Spinal cord (tissue), 3 donors: Measurements from ENCODE around the genes BET1L, IFITM1, ANO9 and PNPLA2.

DNA sequence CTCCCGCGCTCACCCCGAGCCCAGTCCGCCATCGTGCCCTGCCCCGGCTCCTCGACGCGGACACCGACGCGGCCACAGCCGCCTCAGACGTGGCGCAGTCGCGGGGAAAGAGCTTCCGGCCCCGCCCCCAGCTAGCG is at the start of gene BET1L:
Gene BET1L (minus strand): TSS at position 110 of the 137 bp plus-strand sequence.
- PRO-cap, result bidirectional peak, plus-strand start outside the sequence, minus-strand start at position 89 of the sequence
- RAMPAGE, long total RNA, result no peak

GRCh38 chr11:268711-269103 is 9.5 kb upstream of the NLRP6 start:
- PRO-cap, result no peak
- RAMPAGE, long total RNA, result no peak

DNA sequence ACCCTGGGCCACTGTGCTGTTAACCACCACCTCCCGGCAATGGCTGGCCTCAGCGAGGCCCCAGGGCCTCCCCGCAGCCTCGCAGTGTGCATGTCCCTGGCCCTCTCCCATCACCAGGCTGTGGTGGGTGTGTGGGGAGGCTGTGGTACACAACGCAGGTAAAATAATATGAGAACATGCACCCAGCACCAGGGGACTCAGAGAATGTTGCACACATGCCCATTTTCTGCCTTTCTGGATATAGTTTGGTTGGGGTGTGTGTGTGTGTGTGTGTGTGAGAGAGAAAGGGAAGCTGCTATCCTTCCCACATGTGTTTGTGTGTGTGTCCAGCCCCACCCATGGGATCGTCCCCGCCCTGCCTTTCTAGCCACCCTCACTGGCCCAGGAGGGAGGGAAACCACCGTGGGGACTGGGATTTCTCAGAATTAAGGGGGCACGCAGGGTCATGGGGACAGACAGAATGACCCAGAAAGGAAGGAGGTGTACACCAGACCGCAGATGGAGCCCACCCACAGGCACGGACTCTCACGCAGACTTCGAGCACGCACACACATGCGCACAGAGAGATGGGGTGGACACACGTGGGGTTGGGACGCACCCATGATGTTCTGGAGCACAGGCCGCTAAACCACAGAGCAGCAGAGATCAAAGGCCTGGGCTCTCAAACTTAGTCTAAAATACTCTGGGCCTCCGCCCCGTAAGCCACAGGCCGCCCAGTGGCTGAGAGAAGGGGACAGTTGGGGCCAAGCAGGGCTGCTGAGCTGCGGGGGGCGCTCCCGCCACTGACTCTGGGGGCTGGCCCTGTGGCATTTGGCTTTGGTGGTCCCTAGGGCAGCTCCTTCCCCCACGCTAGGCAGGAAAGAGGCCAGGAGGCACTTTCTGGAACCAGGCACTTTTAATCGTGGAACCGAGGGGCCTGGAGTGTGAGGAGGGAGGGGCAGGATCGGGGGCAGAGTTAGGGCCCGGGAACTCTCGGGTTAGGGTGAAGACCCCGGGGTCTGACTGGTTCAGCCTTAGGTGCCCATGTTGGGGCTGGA is 1.7 kb downstream of the IFITM5 start:
- PRO-cap, result no peak
- RAMPAGE, long total RNA, result no peak

DNA sequence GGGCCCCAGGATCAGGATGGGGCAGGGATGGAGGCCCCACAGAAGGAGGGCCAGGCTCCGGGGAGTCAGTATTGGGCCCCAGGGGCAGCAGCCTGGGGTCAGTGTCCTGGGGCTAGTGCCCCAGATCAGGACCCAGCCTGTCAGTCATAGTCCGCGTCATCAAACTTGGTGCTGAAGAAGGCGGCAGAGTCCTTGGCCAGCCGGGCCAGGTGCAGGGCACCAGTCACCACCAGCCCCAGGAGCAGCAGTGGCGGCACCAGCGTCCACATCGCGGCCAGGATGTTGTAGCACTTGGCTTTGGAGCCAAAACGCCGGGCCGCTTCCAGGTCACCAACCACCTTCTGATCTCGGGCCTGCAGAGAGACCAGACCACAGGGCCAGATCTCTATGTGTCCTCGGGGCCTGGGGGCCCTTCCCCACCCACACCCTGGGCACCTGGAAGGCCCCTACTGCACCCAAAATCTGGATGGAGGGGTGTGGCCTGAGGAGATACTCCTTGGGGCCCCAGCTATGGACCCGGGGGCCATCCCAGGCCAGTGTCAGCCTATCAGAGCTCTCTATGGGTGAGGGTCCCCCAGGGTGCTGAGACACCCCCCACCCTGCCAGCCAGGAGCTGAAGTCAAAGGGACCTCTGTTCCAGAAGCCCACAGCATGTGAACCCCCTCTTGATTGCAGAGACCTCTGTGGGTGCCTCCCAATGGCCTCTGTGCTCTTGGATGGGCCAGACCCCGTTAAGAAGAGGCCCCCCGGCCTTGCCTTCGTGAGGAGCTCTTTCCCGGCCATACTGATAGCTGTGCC is 766 bp downstream of the IFITM5 start:
- PRO-cap, result no peak
- RAMPAGE, long total RNA, result no peak

DNA sequence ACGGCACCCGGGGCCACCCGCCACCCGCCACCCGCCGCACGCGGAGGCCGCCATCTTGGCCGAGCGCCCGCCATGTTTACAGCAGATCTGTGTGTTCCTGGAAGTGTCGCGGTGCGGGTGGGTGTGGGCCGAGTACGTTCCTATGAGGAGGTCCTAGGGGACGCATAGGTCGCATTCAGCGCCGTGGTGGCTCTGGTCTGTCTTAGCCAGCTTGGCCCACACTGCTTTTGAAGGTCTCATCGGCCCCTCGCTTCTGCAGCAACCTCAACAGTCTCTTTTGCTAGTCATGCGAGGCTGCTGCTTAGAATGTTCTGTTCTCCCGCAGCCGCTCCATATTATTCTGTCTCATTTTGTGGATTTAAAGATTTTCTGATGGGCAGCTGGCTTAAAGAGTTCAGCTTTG is 3.3 kb upstream of the IFITM2 start:
- PRO-cap, result no peak
- RAMPAGE, long total RNA, result no peak

DNA sequence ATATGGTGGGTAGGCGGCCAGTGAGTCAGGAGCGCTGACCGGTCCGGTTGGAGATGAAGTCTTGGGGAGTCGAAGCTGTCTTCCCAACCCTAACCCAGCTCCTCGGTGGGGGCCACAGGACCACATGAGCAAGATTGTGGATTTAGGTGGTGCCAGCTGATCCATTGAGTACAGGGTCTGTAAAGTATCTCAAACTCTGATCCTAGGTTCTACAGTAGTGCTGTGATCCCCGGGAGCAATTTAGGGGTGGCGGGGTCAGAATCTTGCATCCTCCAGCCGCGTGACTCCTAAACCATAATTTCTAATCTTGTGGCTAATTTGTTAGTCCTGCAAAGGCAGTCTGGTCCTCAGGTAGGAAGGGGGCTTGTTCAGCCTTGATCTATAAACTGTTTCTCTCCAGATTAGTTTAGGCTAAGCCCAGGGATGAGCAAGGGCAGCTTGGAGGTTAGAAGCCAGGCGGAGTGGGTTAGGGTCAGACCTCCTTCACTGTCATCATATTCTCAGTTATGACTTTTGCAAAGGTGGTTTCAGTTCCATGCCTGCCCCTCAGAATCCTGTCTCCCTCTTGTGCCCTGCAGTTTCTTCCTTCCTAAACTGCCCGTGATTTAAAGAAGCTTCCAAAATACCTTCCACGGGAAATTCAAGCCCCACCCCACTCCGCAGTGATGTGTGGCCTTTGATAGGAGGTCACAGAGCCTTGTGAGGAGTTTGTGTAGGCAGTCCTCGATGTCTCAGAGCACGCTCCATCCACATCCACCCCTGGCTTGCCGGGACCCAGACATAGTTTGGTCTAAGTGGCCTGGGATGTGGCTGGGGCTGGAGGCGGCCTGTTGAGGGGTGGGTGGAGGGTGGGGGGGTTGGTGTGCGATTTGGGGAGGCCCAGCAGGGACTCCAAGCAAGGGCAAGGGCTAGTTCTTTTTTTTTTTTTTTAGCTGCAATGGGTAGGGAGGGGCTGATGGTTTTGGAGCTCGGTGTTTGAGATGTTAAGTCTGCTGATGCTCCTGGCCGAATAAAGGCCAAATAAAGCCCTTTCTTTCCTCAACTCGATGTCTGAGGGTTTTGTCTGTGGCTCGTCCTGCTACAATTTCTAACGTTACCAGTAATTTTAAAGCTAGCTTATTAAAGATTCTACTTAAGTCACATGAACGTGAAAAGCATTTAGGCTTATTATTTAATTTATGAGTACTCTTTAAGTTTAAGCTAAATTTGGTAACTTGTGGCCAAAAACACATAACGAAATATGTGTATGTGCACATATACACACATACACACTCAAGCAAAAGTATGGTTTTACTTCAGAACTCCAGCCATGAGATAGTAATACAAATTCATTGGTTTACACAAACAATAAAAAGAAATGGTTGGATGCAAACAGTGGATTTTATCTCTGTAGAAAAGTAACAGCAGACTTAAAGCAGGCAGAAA is 1.6 kb upstream of the IFITM1 start:
- PRO-cap, result no peak
- RAMPAGE, long total RNA, result no peak

DNA sequence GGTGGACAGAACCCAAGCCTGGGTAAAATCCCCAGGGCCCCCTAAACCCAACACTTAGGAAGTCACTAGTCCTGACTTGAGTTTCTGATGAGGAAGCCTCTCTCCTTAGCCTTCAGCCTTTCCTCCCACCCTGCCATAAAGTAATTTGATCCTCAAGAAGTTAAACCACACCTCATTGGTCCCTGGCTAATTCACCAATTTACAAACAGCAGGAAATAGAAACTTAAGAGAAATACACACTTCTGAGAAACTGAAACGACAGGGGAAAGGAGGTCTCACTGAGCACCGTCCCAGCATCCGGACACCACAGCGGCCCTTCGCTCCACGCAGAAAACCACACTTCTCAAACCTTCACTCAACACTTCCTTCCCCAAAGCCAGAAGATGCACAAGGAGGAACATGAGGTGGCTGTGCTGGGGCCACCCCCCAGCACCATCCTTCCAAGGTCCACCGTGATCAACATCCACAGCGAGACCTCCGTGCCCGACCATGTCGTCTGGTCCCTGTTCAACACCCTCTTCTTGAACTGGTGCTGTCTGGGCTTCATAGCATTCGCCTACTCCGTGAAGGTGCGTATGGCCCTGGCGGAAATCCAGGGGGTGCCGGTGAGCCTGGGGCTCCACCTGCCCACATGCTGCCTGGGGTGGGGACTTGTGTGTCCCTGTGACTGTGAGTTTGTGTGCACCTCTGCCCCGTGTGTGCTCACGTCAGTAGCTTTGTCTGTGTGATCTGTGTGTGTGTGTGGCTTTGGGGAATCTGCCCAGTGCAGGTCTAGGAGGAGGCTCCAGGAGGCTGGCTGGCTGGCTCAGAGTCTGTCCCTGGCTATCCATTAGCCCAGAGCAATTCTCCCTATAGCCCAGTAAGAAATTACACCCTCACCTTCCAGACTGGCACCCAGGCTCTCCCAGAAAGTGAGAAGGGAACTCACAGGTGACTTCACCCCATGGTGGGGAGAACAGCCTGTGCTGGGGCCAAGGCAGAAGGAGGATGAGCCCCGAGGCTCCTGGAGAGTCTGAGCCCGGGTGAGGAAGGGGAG is at the start of gene IFITM1:
Gene IFITM1 (plus strand): TSS at position 253 of the 1,036 bp plus-strand sequence.
- PRO-cap, result unidirectional peak, plus-strand start at position 253 of the sequence
- RAMPAGE, long total RNA, result start-site peak on the plus strand centred at position 298 of the sequence, 122 bp wide, 1,819 and 1,225 reads in 2 replicates

GRCh38 chr11:409600-410441 is 5.0 kb downstream of the SIGIRR start:
- PRO-cap, result no peak
- RAMPAGE, long total RNA, result no peak

GRCh38 chr11:414404-414880 is 357 bp downstream of the SIGIRR start:
- PRO-cap, result no peak
- RAMPAGE, long total RNA, result no peak

GRCh38 chr11:441817-442524 is at the start of gene ANO9:
TSS of gene ANO9 (minus strand) at chr11:442011.
- PRO-cap, result no peak
- RAMPAGE, long total RNA, result no peak

- PRO-cap, result no peak
- RAMPAGE, long total RNA, result no peak
Observed at GRCh38 chr11:514597-515011, 7.6 kb upstream of the RNH1 start.

DNA sequence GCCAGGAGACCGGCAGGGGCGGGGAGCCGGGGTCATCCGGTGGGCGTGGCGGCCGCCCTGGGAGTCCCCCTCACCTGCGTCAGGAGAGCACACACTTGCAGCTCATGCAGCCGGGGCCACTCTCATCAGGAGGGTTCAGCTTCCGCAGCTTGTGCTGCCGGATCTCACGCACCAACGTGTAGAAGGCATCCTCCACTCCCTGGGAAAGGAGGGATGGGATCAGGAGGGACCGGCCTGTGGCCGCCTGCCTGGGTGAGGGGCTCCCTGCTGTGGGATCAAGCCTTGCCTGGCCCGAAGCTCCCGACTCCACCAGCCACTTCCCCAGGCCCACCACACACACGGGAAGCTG is 2.8 kb downstream of the HRAS start:
- PRO-cap, result no peak
- RAMPAGE, long total RNA, result no peak

DNA sequence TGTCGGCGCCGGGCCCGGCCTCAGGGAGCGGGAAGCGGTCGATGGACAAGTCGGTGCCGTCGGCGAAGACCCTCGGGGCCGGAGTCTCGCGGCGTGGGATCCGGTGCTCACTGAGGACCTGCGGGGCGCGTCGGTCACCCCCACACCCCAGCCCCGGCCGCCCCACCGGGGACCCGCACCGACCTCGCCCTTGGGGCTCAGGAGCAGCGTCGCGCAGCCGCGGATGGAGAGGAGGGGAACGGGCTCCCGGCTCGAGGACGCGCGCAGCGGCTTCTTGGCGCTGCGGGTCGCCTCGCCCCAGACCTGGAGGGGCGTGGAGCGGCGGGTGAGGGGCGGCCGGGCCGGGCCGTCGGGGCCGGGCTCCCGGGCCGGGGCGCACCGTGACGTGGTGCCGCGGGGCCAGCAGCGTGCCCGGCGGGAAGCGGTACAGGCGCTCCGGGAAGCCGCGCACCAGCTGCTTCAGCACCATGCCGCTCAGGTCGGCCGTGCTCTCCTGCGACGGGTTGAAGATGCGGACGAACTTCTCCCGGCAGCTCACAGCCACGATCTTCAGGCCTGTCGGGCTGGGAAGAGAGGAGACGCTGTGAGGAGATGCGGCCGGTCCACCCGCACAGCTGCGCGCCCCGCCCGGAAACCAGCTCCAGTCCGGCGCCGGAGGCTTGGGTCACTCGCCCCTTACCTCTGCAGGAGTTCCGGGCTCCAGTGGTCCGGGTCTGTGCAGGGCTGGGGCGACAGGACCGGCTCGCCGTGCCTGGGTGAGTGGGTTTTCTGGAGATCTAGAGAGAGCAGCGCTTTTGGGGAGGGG is 4.5 kb downstream of the LMNTD2 start:
- PRO-cap, result no peak
- RAMPAGE, long total RNA, result no peak

DNA sequence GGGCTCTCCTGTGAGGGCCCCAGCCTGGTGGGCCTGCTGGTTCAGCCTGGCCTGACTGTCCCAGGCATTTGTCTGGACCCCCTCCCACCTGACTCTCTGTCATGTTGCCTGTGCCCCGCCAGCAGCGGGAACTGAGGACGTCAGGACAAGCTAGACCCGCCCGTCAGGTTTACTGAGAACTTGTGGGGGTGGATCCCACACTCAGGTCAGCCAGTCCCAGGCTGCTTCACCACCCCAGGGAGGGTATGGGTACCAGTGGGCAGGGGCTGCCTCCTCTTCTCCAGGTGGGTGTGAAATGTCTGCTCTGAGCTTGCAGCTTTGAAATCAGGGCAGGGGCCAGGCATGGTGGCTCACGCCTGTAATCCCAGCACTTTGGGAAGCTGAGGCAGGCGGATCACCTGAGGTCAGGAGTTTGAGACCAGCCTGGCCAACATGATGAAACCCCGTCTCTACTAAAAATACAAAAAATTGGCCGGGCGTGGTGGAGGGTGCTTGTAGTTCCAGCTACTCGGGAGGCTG is 3.5 kb downstream of the RASSF7 start:
- PRO-cap, result no peak
- RAMPAGE, long total RNA, result no peak

DNA sequence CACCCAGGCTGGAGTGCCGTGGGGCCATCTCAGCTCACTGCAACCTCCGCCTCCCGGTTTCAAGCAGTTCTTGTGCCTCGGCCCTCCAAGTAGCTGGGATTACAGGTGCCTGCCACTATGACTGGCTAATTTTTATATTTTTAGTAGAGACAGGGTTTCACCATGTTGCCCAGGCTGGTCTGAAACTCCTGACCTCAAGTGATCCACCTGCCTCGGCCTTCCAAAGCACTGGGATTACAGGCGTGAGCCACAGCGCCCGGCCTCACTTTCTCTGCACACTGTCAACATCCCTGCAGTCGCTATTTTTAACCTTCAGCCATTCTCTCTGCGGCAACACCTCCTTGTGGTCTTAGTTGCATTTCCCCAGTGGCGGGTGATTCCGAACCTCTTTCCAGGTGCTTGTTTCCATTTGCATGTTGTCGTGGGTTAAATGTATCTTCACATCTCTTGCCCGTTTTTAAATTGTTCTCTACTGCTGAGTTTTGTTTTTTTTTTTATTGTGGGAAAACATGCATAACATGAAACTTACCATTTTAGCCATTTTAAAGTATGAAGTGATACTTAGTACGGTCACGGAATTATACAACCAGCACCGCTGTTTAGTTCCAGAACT is 2.2 kb upstream of the SCT start:
- PRO-cap, result no peak
- RAMPAGE, long total RNA, result no peak

DNA sequence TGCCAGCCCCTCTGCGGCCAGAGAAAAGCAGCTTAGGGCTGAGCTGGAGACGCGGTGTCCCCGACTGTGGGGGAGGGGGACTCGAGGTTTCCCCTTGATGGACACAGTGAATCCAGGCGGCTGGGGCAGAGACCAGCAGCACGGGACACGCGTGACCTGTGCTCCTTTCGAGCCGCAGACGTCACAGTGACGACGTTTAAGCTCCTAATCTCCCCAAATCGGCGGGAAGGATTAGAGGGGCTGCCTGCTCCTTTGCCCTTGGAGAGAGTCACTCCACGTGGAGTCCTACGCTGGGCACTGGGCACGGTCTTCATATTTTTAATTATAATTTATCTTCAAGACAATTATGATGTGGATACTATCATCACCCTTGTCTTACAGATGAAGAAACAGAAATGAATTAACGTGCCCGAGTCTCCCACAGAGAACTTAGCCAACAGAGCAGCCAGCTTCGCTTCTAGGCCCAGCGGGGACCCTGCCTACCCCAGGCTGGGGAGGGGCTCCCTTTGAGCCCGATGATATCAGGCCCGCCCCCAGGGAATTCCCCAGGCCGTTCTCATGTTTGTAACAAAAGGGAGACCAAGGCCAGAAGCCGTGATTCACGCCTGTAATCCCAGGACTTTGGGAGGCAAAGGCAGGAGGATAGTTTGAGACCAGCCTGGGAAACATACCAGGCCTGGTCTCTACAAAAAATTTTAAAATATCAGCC is 1.3 kb downstream of the DRD4 start:
- PRO-cap, result no peak
- RAMPAGE, long total RNA, result no peak

- PRO-cap, result no peak
- RAMPAGE, long total RNA, result no peak
Observed at GRCh38 chr11:688062-688850, 6.8 kb downstream of the DEAF1 start.

DNA sequence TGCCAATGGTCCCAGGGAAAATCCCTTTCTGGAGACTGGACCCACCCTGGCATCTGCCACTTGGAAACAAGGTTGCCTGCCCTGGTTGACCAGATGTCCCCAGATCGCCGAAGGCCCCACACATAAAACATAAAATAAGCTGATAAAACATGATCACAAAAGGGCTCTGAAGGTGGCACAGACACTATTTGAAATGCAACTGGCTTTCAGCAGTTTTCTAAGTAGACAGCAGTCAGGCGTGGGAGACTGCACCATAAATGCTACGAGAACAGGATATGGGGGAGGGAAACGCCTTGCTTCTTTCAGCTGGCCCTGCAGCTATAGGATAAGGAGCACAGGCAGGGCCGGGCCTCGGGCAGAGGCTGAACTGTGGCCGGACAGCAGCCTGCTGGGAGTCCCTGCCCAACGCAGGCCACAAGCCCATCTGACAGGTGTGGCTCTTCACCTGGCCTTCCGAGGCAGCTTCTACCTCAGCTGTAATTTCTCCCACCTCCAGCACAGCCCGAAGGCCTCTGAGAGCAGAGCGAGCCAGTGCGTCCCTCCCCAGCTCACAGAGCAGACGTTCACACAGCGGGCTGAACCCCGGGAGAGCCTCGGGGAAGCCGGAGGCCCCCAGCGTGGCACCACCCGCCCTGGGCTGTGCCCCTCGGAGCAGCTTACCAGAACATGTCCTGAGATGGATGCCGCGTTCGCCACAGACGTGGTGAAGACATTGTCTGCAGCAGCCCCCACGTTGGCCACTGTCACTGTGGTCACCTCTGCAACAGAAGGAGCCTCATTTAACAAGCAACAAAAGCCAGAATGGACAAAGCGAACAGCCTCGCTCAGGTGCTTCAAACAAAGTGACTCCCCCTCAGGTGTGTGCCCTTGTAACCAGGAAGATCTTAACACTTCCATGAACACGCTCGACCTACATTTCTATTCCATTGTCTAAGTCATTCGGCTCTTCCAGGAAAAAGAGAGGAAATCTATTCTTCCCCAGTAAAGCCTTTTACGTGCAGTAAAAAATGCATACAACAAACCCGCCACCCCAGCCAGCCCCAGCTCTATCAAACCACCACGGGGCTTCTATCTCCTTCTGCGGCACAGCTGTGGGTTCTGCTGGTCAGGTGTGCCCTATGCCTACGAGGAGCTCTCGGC is 3.8 kb downstream of the DEAF1 start:
- PRO-cap, result no peak
- RAMPAGE, long total RNA, result no peak

GRCh38 chr11:818479-819508 is at the start of gene PNPLA2:
TSS of gene PNPLA2 (plus strand) at chr11:818914.
- PRO-cap, result no peak
- RAMPAGE, long total RNA, result no peak

GRCh38 chr11:840809-841408 is 1.4 kb downstream of the POLR2L start:
- PRO-cap, result no peak
- RAMPAGE, long total RNA, result no peak